Subcutaneous preadipocyte (primary cell): ENCODE data around the genes TNXB, HLA-DQB1 and PSMB8.

DNA sequence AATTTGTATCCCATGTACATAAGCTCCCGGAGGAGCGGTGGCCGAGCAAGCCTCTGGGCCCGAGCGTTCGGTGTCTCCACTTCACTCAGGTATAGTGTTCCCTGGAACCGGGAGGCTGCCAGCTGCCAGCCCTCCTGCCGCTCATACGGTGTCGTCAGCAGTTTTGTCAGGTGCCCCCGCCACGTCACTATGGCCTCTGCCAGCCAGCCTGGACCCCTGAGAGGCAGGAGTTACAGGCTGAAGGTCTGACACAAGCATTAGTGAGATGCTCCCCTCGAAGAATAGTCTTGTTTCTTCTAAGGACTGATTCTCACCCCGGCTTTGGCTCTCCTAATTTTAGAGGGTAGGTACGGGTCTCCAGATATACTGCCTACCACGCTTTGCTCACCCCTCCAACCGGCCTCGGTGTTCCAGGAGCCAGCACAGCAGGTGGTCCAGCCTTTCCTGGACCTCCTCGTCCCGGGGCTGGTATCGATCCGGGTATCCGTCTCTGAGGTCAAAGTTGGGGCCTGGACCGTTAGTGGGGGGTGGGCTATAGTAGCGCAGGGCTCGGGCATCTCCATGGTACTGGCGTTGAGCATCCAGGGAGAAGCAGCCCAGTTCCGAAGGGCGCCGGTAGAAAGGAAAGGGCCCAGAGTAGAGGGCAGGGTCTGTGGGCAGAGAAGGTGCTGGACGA, 868 bp downstream of the DXO start:
- CAGE, long polyA plus RNA: no peak

DNA sequence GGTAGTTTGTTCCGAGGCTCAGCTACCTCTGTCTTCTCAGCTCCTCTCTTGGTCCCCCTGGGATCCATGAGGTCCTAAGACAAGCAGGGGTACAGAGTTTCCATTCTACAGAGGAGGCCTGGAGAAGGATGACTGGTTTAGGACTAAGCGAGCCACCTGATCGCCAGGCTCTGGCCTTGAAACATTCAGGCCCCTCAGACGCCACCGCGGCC, 424 bp downstream of the DXO start:
- CAGE, long polyA plus RNA: no peak

- CAGE, long polyA plus RNA: no peak
These were observed 14.0 kb downstream of the C4A start for GRCh38 chr6:31995635-31996543.

DNA sequence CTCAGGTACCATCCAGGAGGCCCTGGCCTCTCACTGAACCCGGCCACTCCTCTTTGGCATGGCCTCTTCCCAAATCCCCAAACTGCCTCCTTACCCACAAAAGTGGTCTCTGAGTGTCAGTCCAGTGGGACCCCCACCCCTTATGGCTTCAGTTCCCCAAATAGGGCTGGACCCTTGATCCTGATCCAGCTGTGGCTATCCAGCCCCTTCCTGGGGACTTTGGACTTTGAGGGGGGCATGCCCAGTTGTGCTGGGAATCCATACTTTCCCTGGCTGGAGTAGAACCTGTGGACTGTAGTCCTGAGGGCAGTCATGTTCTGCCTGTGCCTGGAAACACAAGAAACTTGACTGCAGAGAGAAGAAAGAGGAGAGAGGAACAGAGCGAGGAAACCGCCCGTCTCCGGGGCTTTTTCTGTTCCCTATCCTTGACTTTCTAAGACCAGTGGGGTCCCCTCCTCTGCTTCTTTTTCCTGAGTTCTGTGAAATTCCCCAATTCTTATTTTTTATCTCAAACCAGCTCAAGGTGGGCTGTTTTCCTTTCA, 1.0 kb upstream of the CYP21A2 start:
- CAGE, long polyA plus RNA: no peak

- CAGE, long polyA plus RNA: no peak
These were observed at the start of gene TNXB for GRCh38 chr6:32109153-32110220. Gene TNXB (minus strand): TSS chr6:32109338.

DNA sequence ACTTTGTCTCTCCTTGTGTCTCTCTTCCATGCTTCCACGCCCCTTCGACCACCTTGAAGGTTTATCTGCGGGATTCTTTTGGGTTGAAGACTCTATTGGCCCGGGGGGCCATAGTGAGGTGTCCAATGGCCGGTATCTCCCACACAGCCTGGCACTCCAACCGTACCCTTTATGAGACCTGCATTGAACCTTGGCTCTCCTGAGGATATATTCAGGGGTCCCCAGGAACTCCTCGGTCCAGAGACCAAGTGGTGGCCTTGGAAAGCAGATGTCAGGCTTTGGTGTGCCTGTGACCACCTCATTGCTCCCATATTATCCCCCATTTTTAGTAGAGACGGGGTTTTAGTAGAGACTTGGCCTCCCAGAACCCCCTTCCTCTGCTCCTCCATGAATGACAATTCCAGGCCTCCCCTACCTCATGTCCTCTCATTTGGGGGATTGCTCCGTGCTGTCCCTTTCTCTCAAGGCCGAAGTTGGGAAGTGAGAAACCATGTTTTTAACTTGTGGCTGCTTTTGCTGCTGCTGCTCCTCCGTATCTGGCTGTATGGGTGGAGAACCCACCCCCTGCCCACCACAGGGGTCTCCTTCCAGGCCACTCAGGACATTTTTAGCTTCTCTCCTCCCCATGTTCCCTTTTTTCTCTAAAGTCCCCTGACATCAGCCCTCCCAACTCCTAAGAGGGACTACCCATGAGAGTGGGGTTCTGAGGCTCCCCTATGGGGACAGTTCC, 1.5 kb upstream of the EGFL8 start:
- CAGE, long polyA plus RNA: no peak

- CAGE, long polyA plus RNA: no peak
These were observed 2.5 kb downstream of the EGFL8 start for GRCh38 chr6:32166807-32167296.

GRCh38 chr6:32186308-32186923, 2.4 kb upstream of the AGER start:
- CAGE, long polyA plus RNA: no peak

GRCh38 chr6:32188197-32189067, 1.6 kb downstream of the PBX2 start:
- CAGE, long polyA plus RNA: no peak

GRCh38 chr6:32189503-32190118, 391 bp downstream of the PBX2 start:
- CAGE, long polyA plus RNA: no peak

DNA sequence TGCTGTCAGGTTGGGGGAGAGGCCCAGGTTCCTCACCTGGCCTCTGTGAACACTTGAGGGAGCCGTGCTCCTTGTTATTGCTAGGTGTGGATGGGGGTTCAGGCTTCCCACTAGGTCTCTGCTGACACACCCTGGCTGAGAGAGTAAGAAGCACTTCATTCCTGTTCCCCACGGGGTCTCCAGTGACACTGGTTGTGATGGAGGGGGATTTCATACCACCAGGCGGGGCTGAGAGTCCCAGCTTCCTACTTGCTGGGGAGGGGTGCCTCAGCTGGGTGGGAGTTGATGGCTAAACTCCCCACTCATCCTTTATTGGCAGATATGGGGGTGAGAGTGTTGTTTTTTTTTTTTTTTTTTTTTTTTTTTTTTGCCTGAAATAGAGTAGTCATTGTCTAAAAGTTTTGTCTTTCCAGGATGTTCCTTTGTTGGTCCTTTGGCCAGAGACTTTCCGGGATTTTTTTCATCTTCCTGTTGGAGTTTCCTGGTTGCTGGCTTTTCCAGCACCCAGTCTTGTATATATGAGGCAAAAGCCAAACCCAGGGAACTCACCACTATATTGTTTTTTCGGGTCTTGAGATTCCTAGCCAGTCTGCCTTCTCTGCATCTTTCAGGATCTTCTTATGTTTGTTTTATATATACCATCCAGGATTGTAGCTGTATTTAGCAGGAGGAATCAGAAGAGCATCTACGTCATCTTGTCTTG, 11.3 kb upstream of the NOTCH4 start:
- CAGE, long polyA plus RNA: no peak

- CAGE, long polyA plus RNA: no peak
These were observed 12.0 kb downstream of the HLA-DRB1 start for GRCh38 chr6:32577360-32578244.

DNA sequence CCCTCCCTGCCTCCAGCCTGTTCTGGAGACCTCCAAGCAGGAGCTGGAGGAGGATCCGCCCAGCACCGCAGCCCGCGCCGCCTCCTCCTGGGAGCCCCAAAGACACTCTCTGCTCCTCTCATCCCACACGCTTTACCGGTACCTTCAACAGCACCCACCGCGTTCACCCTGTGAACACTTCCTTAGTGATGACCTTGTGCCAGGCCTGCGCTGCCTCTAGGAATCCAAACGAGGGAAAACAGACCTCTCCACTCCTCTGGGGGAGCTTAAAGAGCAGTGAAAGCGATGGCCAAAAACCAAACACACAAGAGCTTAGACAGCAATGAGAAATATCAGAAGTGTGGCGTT, 5.1 kb downstream of the HLA-DRB1 start:
- CAGE, long polyA plus RNA: no peak

DNA sequence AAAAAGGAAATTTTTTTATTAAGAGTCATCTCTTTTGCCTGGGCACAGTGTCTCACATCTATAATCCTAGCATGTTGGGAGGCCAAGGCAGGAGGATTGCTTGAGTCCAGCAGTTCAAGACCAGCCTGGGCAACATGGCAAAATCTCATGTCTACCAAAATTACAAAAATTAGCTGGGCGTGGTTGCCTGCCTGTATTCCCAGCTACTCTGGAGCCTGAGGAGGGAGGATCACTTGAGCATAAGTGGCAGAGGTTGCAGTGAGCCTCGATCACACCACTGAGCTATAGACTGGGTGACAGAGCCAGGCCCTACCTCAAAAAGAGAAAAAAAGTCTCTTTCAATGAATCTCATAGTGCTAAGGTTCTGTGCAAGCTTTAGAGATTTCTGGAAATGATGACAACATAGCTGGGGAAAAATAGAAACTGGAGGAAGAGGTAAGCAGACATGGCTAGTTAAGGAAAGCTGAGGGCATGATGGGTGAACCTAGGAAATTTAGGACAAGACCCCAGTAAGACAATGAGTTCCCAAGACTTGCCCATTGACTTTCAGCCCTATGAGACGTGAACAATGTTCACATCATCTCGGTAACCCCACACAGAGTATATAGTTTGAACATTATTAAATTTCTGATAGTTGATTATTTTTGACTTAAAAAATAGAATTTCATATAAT, 1.4 kb downstream of the HLA-DRB1 start:
- CAGE, long polyA plus RNA: no peak

GRCh38 chr6:32658396-32658907, 8.0 kb downstream of the HLA-DQB1 start:
- CAGE, long polyA plus RNA: no peak

- CAGE, long polyA plus RNA: no peak
These were observed at the start of gene HLA-DQB1 for GRCh38 chr6:32666284-32667168. Gene HLA-DQB1 (minus strand): TSS chr6:32666657.

DNA sequence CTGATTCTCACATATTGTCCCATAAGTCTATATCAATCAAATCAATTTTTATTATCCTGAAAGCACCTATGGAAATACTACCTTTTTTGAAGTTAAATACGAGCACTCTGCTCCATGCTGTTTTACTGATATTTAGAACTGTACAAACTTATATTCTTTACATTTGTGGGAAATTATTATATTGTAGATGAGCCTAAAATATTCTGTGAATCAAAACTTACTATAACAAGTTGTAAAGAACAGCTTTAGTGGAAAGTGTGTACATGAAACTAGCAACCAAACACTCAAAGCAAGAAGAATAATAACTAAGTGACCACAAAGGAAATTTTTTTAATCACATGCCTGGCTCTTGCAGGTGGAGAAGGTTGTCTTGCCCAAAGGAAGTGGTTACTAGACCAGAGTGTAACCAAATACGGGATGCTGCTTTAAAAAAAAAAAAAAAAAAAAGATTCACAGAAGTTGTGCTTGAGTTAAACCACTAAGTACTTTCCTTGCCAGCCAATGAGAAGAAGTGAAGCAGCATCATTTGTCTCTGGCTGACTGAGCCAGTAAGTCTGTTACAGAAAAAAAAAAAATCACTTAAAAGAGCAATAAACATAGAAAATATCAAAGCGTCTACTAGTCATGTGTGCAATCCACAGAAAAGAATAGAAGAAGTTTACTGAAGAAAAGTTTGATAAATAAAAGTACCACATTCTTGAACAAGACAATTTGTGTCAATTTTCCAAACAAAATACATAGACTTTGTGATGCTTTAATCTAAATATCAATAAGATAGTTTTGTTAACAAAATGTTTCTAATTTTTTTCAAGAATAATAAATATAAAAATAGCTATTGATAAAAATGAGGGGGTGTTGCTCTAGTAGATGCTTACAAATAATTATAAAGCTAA, 19.2 kb upstream of the HLA-DQB1 start:
- CAGE, long polyA plus RNA: no peak

GRCh38 chr6:32843491-32844199, at the start of gene PSMB8:
Gene PSMB8 (minus strand): TSS chr6:32844047.
- CAGE, long polyA plus RNA: start-site peak on the minus strand at chr6:32844003-32844051, 1,143 and 212 reads in 2 replicates

DNA sequence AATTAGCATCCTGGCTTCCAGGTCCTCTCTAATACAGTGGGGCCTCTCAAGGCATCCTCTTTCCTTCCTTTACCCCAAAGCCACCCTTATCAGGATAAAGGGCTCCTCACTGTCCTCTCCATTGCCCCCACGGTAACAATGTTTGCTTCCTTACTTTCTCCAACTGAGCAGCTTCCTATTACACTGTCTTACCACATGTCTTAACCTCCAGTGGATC, 5.0 kb downstream of the HLA-DMB start:
- CAGE, long polyA plus RNA: no peak

- CAGE, long polyA plus RNA: no peak
These were observed 4.5 kb upstream of the HLA-DMB start for GRCh38 chr6:32945102-32946024.